Ovary (tissue), 7 donors: Measurements from ENCODE around the gene ENC1.

DNA sequence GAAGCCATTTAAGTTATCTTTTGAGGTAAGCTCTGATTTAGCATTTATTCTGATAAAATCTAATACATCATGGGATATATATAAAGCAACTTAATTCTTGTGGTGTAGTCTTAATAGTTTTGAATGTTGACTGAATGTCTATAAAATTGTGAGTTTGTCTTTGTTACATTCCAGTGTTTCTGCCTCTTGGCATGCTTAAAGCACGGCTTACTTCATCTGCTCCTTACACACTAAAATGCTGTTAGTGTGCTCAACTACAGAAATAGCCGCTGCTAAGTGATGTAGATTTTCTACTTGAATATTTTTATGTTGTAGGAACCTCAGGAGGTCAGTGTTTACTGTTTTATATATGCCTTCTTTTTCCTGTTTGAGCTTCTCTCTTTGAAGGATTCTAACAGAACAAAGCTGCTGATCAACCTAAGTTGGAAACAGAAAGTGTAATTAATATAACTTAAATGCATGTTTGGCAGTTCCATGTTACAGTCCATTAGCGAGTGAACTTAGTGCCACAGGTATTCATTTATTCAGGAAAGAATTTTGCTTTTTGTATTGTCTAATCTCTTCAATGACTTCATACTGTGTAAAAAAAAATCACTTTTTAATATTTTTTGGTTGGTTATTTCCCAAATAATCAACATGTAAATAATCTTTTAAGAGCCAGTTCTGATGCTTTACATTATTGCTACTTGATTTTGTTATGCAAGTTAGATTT lies 44.2 kb upstream of the FCHO2 start:
- PRO-cap, 7 experiments, result no peak in any of the 7 experiments
- RAMPAGE, long total RNA, 2 experiments, result no peak in any of the 2 experiments

GRCh38 chr5:73129878-73130429 lies 9.6 kb downstream of the TMEM171 start:
- PRO-cap, 7 experiments, result no peak in any of the 7 experiments
- RAMPAGE, long total RNA, 2 experiments, result no peak in any of the 2 experiments

DNA sequence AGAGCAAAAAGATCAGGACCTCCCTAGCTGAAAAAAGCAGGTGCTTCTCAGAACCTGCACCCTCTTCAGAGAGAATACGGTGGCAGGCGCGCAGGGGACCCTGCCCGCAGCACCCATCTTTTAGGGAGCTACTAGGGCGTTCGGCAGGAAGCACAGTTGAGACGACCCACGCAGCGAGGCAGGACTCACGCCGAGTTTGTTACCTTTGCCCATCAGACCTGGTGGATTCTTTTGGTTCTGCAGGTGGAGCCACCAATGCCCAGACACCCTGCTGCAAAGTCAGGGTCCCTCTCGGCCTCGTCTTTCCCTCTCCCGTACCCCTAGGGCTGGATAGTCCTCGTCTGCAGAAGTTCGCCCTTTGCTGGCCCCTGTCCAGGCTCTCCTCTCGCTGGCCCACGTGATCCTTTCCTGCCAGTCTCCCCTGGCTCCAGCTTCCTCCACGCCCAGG lies 28.6 kb downstream of the TMEM174 start:
- PRO-cap, 7 experiments, result no peak in any of the 7 experiments
- RAMPAGE, long total RNA, 2 experiments, result no peak in any of the 2 experiments

DNA sequence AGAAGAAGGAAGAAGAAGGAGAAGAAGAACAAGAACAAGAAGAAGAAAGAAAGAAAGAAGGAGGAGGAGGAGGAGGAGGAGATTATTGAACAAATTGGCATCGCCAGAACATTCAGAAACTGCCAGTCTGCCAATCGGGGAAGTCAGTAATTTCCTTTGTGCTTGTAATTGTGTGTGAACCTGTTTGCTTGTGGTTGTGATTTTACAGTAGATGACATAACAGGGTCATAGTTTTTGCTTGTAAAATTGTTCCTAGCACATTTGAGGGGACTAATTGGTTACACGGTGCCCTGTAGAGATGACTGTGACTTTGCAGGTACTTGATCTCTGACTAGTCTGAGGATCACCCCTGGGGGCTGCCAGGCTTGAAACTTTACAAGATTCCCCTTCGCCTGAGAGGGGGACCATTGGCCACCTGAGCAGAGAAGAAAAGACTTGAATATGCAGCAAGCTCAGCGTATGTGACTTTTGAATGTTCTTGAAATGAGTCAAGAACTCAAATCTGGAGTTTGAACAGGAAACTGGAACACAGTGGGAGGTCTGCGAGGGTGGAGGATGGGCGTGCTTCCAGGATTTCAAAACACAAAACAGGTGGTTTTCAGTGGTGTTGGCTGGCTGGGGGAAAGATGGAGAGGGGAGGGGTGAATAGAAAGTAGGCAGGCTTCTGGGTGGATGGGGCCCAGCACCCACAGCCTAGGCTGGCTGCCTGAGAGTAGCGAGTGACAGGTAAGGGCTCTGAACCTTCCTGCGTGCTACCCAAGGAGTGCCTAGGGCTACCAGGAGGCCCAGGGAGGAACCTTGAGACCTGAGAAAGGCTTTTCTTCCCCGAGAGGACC lies 40.5 kb downstream of the TMEM174 start:
- PRO-cap, 7 experiments, result no peak in any of the 7 experiments
- RAMPAGE, long total RNA, 2 experiments, result no peak in any of the 2 experiments

DNA sequence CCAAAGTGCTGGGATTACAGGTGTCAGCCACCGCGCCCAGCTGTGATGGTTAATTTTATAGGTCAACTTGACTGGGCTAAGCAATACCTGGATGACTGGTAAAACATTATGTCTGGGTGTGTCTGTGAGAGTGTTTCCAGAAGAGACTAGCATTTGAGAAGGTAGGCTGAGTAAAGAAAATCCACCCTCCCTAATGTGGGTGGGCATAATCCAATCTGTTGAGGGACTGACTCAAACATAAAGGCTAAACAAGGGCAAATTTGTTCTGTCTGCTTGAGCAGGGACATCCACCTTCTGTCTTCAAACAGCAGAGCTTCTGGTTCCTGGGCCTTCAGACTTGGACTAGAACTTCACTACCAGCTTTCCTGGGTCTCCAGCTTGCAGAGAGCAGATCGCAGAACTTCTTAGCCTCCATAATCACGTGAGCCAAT lies 113.2 kb downstream of the TMEM174 start:
- PRO-cap, 7 experiments, result no peak in any of the 7 experiments
- RAMPAGE, long total RNA, 2 experiments, result no peak in any of the 2 experiments

GRCh38 chr5:73502048-73502434 lies 3.8 kb downstream of the BTF3 start:
- PRO-cap, 7 experiments, result no peak in any of the 7 experiments
- RAMPAGE, long total RNA, 2 experiments, result no peak in any of the 2 experiments

- PRO-cap, 7 experiments, result no peak in any of the 7 experiments
- RAMPAGE, long total RNA, 2 experiments, result no peak in any of the 2 experiments
These were observed 37.9 kb downstream of the ARHGEF28 start for GRCh38 chr5:73663919-73664249.

GRCh38 chr5:73886375-73887027 lies 260.5 kb downstream of the ARHGEF28 start:
- PRO-cap, 7 experiments, result no peak in any of the 7 experiments
- RAMPAGE, long total RNA, 2 experiments, result no peak in any of the 2 experiments

- PRO-cap, 7 experiments, result no peak in any of the 7 experiments
- RAMPAGE, long total RNA, 2 experiments, result no peak in any of the 2 experiments
These were observed 398.8 kb downstream of the ENC1 start for GRCh38 chr5:74241716-74242206.

DNA sequence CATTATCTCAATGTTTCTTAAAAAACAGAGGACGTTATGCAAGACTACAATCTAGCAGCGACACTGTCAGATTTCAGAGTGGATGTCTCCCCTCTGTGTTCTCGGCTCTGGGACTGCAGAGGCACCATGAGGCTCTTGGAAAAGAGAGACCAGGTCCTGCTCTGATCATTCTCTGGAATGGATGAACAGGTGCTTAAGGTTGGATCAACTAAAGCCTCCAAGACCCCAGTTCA lies 364.8 kb downstream of the ENC1 start:
- PRO-cap, 7 experiments, result no peak in any of the 7 experiments
- RAMPAGE, long total RNA, 2 experiments, result no peak in any of the 2 experiments

DNA sequence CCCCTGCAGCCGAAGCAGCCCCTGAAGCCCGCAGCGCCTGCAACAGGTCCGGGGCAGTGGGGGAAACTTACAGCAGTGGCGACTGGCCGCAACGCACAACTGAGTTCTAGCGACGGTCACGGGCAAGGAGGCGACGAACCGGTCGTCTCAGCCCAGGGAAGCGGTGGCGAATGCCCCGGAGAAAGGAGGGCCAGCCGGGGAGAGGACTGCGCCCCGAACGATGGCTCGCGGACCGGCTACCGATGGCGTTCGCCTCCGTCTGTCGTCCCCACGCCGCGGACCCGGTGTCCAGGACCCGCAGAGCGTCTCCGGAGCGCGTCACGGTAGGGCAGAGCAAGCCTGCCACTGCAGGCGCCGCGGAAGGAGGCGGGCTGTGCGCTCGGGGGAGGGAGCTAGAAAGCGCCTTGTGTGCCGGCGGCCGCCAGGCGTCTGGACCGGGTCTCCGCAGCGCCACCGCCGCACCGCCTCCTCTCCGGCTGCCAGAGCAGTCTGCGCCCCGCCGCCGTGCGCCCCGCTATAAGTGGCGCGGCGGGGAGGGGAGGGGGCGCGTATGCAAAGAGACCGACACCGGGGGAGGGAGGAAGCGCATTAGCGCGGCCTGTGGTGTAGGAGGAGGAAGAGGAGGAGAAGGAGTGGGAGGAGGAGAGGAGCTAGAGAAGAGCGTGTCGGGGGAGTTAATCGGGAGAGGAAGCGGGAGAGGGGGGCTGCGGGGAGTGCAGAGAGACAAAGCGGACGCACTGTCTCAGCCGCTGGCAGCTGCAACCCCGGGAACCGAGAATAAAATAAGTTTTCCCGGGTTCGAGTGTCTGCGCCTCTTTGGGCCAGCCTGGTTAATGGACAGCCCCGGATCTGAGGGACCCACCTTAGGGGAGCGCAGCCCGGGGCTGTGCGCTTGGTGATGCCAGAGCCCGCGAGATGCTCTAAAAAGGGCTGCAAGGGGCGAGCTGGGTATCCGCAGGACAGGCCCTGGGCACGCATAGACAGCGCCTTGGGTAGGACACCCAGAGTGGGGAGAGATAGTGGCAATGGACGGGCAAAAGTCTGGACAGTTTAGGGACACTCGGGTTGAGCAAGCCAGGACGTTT lies at the start of gene ENC1:
TSS of gene ENC1 (minus strand) at position 493 of the 1,085 bp plus-strand sequence.
- PRO-cap, 7 experiments, result peak in 7 of 7 experiments; most common plus-strand start position 424 of the sequence (in 5); most common minus-strand start position 491 of the sequence (in 7)
- RAMPAGE, long total RNA, 2 experiments, result start-site peak on the minus strand in 1 of 2 experiments, centred at positions 345 to 464 of the sequence, 40 to 44 reads per replicate

GRCh38 chr5:74707248-74707734 lies 22.3 kb downstream of the HEXB start:
- PRO-cap, 7 experiments, result no peak in any of the 7 experiments
- RAMPAGE, long total RNA, 2 experiments, result no peak in any of the 2 experiments

GRCh38 chr5:74833366-74834083 lies 32.7 kb downstream of the FAM169A start:
- PRO-cap, 7 experiments, result no peak in any of the 7 experiments
- RAMPAGE, long total RNA, 2 experiments, result no peak in any of the 2 experiments

DNA sequence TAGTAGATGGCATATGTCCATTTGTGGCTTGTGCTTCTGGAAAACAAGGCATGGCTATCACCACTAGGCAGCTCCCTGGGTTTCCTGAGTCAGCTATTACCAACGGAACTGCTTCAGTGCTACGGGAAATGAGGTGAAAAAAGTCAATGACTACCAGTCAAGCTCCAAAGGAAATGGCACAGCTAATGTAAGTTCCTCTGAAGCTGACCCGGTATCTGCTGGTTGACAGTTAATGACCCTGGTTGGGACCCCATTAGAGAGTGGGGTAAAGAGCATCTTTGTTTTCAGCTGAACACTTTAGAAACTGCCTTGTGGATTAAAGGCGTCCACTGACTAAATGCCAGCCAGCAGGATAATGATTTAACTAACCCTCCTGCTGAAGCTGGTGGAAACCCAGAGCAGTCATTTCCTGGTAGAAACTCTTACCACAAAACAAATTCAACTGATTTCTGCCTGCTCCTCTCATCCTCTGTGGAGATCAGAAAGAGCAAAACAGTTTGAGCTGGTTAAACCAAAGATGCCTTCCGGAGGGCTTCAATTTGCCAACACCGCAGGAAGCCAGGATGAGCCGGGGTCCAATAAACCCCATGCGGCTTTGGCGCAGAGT lies 69.1 kb upstream of the FAM169A start:
- PRO-cap, 7 experiments, result no peak in any of the 7 experiments
- RAMPAGE, long total RNA, 2 experiments, result no peak in any of the 2 experiments

GRCh38 chr5:75593592-75594322 lies 17.5 kb upstream of the ANKDD1B start:
- PRO-cap, 7 experiments, result no peak in any of the 7 experiments
- RAMPAGE, long total RNA, 2 experiments, result no peak in any of the 2 experiments

DNA sequence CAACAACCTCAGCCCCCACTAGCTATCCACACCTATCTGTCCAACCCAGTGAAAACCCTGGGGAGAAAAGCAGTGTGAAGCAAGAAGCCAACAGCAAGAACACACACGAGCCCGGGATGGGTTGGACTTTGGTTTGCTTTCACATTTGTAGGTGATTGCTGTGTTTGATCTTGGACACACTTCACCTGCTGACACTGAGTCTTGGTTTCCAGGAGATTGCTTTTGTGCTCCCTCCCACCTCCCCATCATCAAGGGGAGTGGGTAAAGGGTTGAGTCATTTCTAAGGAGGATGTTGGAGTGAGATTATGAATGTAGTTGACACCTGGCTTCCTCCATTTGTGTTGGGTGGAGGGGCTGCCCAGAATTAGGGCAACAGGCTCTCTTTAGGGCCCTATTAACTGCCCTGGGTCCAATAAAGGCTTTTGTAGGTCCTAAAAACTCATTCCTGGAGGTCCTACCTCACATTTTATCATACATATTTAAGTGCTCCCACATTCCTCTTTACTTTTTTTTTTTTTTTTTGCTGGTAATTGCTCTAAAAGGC lies 37.5 kb downstream of the ANKDD1B start:
- PRO-cap, 7 experiments, result no peak in any of the 7 experiments
- RAMPAGE, long total RNA, 2 experiments, result no peak in any of the 2 experiments

DNA sequence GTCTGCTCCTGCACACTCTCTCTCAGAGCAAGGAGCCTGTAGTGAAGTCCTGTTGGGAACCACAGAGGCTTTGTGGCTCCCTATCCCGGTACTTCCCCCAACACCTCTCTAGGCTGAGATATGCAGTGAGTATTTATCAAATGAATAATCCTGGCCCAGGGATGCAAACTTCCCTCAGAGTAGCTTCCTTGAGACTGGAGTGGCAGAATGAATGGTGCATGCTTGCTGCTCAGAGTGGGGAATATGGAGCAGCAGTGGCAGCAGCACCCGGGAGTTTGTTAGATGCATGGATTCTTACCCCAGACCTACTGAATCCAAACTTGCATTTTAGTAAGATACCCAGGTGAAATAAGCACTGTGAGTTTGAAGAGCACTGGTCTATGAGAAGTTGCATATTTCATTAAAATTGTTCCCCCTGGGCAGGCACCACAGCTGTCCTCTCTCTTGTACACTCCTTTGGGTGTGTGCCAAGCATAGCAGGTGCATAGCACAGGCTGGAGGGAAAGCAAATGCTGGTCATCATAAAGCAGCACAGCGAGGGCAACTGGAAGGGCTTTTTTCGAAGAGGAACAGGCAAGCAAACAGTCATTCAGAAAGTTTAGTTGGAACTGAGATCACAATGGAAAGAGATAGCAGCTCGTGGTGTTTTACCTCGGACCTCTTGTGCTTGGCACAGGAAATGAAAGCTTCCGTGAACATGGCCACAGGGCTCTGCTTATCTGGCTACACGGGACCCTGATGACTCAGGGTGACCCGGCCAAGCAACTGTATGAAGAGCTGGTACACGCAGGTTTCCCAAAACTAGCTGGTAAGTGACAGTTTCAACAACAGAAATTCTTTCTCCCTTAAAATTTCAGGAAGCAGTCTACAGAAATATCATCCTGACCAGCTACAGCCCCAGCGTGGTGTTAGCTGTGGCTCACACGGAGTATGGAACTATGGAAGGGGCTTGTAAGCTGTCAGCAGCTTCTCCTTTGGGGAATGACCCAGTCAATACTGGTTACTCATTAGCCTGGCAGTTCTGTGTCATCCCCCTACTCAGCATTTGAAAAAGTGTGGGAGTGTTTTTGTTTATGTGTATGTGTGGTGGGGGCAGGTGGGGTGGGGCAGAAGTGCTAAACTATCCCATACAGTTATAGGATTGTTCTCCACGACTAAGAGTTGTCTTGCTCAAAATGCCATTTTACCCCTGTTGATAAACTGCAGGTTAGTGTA lies 48.3 kb downstream of the POC5 start:
- PRO-cap, 7 experiments, result no peak in any of the 7 experiments
- RAMPAGE, long total RNA, 2 experiments, result no peak in any of the 2 experiments

DNA sequence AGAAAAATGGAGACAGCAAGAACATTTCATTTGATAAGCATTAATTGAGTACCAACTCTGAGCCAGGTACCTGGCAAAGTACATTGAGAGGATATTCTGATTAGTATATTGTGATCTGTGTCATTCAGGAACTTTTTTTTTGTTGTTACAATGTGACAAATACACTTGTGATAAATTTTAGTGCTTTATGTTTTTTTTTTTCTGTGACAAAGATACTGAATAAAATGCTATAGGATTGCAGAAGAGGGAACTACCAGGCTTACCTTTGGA lies 53.1 kb downstream of the SV2C start:
- PRO-cap, 7 experiments, result no peak in any of the 7 experiments
- RAMPAGE, long total RNA, 2 experiments, result no peak in any of the 2 experiments

GRCh38 chr5:76636774-76637359 lies 13.7 kb upstream of the F2RL2 start:
- PRO-cap, 7 experiments, result no peak in any of the 7 experiments
- RAMPAGE, long total RNA, 2 experiments, result no peak in any of the 2 experiments

GRCh38 chr5:76640647-76641166 lies 17.5 kb upstream of the F2RL2 start:
- PRO-cap, 7 experiments, result no peak in any of the 7 experiments
- RAMPAGE, long total RNA, 2 experiments, result no peak in any of the 2 experiments